Amniotic epithelial cell (primary cell): ENCODE data around the gene GPC6.

GRCh38 chr13:88934220-88934567, 1263.0 kb downstream of the SLITRK5 start:
- RRBS: no CpG with 5 or more reads among the region's 2 CpGs

- RRBS: no CpG with 5 or more reads among the region's 2 CpGs
These were observed 1366.4 kb upstream of the GPC5 start for GRCh38 chr13:90032051-90032466.

- RRBS: no CpG with 5 or more reads among the region's 5 CpGs
These were observed 13.1 kb upstream of the GPC5 start for GRCh38 chr13:91385361-91385664.

GRCh38 chr13:93216182-93216781, 10.3 kb upstream of the GPC6 start:
- RRBS: no CpG with 5 or more reads among the region's 1 CpG

DNA sequence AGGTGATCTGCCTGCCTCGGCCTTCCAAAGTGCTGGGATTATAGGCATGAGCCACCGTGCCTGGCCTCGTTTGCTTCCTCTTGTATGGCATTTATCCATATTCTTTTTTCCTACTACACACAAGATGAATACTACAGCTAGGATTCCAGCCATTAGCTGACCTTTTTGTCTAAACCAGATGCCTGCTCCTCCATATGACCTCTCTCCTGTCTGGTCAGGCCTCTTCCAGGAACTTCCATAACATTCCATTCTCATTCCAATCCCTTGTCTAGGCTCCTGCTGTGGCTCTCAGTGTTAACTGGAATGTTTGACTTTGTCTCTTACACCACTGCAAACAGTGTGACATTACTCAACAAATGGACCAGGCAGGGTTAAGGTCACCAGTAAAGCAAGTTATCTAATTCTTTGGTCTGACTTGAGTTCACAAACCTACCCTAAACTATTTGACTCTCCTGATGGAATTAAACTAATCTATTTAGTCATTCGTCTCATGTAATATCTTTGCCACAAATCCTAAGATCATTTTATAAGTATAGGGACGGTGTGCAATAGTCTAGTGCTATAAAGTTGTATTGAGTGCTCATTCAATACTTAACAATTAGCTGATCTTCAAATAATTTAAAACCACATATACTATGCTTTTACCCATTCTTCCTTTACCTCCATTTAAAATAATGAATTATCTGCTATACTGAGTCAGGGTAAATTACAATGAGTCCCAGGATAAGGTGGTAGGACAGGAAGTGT, 2.0 kb upstream of the GPC6 start:
- RRBS: no CpG with 5 or more reads among the region's 5 CpGs

DNA sequence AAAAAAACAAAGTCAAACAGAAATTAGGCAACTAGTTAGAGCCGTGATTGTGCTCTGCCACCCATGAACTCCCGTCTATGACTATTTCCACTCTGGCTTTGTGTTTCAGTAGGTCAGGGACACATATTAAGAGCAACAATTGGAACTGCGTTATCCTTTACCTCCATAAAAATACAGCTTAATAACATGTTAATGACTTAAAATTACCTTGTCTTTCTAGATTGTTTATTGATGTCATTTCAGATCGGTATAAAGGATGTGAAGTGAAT, 269 bp upstream of the GPC6 start:
- RRBS: no CpG with 5 or more reads among the region's 4 CpGs

- RRBS: no CpG with 5 or more reads among the region's 27 CpGs
These were observed at the start of gene GPC6 for GRCh38 chr13:93226673-93227176. Gene GPC6 (plus strand): TSS chr13:93226807.

- RRBS: no CpG with 5 or more reads among the region's 3 CpGs
These were observed 2.7 kb downstream of the GPC6 start for GRCh38 chr13:93229330-93229734.

- RRBS: no CpG with 5 or more reads among the region's 3 CpGs
These were observed 102.3 kb downstream of the GPC6 start for GRCh38 chr13:93328862-93329365.

DNA sequence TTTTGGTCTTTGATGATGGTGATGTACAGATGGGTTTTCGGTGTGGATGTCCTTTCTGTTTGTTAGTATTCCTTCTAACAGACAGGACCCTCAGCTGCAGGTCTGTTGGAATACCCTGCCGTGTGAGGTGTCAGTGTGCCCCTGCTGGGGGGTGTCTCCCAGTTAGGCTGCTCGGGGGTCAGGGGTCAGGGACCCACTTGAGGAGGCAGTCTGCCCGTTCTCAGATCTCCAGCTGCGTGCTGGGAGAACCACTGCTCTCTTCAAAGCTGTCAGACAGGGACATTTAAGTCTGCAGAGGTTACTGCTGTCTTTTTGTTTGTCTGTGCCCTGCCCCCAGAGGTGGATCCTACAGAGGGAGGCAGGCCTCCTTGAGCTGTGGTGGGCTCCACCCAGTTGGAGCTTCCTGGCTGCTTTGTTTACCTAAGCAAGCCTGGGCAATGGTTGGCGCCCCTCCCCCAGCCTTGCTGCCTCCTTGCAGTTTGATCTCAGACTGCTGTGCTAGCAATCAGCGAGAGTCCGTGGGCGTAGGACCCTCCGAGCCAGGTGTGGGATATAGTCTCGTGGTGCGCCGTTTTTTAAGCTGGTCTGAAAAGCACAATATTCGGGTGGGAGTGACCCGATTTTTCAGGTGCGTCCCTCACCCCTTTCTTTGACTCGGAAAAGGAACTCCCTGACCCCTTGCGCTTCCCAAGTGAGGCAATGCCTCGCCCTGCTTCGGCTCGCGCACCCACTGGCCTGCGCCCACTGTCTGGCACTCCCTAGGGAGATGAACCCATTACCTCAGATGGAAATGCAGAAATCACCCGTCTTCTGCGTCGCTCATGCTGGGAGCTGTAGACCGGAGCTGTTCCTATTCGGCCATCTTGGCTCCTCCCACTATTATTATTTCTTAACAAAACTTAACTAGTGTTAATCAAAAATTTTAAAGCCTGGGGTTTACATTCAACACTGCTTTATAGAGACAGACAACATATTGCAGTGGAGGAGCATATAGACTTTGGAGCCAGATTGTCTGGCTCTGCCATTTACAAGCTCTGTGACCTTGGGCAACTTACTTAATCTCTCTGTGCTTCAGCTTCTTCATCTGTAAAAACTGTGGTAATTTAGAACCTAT, 269.4 kb downstream of the GPC6 start:
- RRBS: no CpG with 5 or more reads among the region's 28 CpGs

DNA sequence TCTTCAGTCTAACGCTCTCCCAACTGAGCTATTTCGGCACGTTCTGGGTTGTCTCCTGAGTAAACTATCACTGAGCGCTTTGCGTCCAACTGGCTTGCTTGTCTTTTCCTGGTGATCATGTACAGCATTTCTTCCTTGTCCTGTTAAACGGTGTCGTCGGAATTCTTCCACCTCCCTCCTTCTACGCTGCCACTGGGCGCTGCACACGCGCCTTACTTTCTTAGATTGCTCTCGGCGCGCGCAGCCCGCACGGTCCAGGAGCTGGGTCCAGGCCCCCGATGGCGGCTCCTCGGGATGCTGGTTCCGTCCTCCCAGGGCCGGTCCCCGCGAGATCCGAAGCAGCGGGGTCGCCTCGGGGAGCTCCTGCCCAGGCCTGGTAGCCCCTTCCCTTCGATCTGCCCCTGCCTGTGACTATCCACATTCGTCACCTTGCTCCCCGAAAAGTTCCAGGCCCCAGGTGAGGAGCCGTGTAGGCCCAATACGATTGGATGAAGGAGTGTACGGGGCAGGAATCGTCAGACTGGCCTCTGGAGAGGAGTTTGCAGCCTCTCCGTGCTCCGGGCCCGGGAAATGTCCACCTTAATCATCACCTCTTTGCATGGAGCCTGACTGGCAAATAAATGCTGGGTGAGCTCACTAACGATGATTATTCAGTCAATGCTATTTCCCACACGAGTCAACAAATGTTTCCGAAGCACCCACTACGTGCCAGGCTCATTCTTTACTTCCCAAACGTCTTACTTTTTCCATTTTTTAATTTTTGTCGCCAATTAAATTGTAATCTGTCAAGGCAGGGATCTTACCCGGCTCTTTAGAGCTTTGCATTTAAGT, 46.1 kb downstream of the TGDS start:
- RRBS: no CpG with 5 or more reads among the region's 46 CpGs

DNA sequence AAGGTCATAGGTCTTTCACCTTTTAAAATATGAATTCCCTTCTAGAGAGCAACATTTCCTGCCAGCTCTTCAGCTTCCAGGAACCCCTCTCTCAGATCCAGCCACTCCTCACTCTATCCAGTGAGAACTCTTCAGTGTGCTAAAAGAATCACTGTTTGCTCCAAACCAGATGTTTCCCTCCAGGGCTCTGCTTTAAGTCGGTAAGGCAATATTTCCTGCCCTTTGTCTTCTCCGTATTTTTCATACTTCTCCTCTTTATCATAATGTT, 39.6 kb downstream of the GPR180 start:
- RRBS: no CpG with 5 or more reads among the region's 2 CpGs

DNA sequence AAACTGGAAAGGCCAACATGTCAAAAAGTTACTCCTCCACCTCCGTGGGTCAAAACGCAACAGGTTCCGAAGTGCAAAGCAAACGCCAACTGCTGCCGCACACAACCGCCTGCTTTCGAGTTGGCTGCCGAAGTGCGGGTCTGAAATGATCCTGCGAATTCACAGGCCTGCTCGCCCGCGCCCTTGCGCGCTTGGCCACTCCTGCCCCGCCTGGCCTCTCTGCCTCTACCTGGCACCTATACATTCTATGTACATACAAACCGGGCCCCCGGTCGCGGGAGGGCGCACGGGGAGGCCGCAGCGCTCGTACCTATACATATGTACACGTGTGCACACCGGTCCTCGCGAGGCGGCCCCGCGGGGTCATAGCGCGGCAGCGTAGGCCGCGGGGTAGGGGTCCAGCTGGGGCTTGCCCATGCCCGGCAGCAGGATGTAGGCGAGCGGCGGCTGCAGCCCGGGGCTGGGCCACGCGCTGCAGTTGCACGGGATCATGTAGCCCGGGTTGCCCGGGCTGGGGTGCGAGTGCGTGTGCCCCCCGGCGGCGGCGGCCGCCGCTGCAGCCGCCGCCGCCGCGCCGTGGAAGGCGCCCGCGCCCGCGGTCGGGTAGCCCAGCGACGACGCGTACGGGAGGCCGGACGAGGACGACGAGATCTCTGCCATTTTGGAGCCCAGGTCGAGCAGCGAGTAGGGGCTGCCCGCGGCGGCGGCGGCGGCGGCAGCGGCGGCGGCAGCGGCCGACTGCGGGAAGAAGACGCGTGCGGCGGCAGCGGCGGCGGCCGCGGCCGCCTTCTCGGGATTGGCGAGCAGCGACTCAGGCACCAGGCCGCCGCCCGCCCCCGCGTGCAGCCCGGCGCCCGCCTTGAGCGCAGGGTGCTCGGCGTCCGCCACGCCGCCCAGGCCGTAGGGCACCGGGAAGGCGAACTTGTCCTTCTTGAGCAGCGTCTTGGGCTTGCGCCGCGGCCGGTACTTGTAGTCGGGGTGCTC, 1.2 kb downstream of the SOX21 start:
- RRBS: 2% methylated on average over 39 of the region's 127 CpGs

- RRBS: 5% methylated on average over 8 of the region's 17 CpGs
These were observed 1.1 kb upstream of the SOX21 start for GRCh38 chr13:94713567-94713806.

GRCh38 chr13:94860795-94861627, 148.7 kb upstream of the SOX21 start:
- RRBS: no CpG with 5 or more reads among the region's 13 CpGs

DNA sequence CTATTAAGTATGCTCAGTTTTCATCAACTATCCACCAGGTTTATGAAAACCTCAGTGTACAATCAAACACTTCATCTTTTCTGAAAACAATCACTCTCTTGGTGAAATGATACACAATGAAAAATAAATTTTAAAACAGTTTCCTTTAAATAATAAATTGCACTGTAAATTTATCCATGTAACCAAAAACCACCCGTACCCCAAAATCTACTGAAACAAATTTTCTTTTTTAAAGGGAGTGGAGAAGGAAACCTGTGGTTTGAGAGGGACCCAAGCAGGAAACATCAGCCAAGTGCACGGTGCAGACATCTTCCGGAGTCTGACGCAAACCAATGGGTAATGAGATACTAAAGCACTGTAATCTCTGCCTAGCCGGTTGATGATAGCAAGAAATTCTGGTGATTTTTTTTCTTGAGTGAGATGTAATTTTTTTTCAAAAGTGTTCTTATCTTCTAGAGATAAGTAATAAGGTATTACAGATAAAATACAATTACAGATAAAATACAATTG, 115.4 kb downstream of the ABCC4 start:
- RRBS: no CpG with 5 or more reads among the region's 5 CpGs

DNA sequence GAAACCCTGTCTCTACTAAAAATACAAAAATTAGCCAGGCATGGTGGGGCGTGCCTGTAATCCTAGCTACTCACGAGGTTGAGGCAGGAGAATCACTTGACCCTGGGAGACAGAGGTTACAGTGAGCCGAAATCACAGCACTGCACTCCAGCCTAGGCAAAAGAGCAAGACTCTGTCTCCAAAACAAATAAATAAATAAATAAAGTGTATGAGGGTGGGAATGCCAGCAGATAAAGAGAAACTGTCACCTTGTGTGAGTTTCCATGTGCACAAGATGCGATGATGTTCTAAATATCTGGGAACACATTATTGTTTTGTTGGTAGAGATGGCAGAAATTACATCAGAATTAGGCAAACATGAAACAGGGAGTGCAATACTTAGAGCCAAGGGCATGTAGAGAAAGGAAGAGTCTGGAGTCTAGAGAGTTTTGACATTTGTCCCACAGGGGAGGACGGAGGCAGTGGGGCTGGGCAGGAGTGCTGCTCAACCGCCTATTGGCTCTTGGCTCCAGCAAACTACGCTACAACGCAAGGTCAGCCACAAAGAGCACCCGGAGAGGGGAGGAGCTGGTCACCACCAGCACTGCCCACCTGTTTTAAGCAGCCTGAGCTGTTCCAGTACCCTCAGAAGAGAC, 108.4 kb downstream of the ABCC4 start:
- RRBS: no CpG with 5 or more reads among the region's 9 CpGs

DNA sequence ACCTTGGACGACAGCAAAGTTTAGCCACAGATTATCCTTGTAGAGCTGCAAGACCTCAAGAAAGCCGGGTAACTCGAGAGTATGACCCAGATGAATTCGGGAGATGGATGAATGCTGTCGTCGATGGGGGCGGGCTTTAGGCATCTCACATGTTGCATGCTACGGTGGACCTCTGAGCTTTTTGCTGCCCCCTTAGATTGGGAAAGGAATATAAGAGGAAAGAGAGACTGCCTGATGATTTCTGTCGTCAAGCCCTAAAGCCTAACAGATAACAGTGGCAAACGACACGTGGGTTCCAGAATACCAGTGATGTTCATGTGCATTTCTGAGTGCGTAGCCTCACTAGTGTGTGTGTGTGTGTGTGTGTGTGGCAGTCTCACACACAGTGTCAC, 743 bp upstream of the ABCC4 start:
- RRBS: no CpG with 5 or more reads among the region's 12 CpGs

DNA sequence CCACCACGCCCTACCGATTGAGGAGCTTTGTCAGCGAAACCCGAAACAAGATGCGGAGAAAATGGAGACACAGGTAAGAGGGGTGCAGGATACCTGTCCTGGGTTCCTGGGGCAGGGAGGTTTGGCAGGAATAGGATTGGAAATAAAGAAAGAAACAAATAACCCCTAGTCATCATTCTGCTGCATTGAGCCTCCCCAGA, 38.9 kb upstream of the ABCC4 start:
- RRBS: no CpG with 5 or more reads among the region's 5 CpGs

DNA sequence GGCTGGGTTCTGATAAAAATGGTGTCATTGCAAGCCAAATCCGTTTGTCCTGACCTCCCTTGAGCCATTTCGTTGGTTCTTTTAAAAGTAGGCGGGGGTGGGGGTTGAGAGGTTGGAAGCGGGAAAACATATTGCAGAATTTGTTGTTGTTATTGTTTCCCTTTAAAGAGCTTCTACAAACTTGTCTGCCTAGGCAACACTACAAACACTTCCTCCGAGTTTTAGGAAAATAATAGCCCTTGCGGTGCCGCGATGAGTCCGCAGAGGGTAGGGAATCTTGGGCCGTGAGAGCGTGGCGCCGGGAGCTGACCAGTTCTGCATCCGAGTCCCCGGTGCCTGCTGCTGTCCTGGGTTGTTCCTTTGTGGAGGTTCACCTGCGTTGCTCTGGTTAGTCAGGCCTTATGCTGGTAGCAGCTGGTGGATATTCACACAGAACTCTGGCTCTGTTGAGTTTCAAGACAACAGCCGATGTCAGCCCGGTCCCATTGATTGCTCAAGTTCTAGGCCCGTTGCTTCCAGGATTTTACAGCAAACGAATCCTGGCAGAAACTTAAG, 941 bp downstream of the CLDN10 start:
- RRBS: no CpG with 5 or more reads among the region's 20 CpGs